Sciatic nerve (tissue), 1 donor: ENCODE measurements around a stretch of chr4.

GRCh38 chr4:145195492-145196136 lies 15.2 kb upstream of the OTUD4 start:
- PRO-cap = no peak

GRCh38 chr4:145524441-145525328 lies 43.0 kb downstream of the SMAD1 start:
- PRO-cap = no peak

- PRO-cap = no peak
Measured at GRCh38 chr4:145892043-145892611, 46.5 kb downstream of the ZNF827 start.

GRCh38 chr4:146522528-146522780 lies 714 bp upstream of the SLC10A7 start:
- PRO-cap = no peak

DNA sequence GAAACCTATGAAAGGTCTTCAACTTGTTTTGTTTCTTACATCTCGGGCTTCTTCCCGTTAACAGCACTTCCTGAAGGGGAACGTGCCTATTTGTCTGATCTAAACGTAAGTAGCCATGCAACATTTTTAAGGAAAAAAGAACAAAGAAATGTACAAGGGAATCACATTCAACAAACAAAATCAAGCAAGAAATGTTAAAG lies 111.9 kb upstream of the TTC29 start:
- PRO-cap = no peak

GRCh38 chr4:147479951-147480279 lies 982 bp upstream of the EDNRA start:
- PRO-cap = unidirectional peak, plus-strand start at chr4:147480006

DNA sequence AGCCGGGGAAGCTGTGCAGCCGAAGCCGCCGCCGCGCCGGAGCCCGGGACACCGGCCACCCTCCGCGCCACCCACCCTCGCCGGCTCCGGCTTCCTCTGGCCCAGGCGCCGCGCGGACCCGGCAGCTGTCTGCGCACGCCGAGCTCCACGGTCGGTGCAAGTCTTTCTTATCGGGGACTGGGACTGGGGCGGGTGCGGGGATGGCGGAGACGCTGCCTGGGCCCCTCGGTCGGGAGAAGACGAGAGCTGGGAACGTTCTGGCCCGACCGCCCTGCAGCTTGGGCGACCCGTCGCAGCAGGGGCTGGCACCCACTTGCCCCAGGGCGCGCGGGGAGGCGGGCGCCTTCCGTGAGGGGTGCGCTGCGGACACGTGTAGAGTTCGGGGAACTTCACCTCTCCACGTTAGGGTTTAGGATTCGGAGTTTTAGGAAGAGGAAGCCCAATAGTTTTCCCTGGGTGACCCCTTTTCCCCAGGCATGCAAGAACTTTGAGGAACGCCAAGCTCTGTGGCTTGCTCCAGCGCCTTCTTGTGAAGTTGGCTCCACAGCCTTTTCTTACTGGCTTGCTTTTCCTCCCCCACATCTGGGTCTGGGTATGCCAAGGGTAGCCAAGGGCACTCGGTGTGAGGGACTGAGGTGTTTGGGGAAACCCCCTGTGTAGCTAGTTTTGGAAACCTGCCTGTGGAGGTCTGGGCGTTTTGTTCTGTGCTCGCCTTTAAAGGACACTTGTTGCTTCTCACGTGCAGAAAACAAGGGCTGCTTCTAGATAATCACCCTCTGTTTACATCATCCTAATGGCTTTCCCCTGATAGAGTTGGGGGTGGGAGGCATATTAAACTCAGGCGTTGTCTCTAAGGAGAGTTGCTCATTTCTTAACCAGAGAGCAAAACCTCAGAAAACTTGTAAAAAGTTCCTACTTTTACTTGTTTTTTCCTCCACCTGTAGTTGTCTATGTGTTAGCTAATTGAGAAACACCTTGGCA lies 620 bp downstream of the EDNRA start:
- PRO-cap = bidirectional peak, plus-strand start at position 316 of the sequence, minus-strand start at position 98 of the sequence; unidirectional peak, minus-strand start at position 529 of the sequence

GRCh38 chr4:147539577-147539972 lies 58.7 kb downstream of the EDNRA start:
- PRO-cap = no peak

- PRO-cap = bidirectional peak, plus-strand start at chr4:147732715, minus-strand start at chr4:147732674
Measured at GRCh38 chr4:147732598-147733536, 979 bp downstream of the ARHGAP10 start.

DNA sequence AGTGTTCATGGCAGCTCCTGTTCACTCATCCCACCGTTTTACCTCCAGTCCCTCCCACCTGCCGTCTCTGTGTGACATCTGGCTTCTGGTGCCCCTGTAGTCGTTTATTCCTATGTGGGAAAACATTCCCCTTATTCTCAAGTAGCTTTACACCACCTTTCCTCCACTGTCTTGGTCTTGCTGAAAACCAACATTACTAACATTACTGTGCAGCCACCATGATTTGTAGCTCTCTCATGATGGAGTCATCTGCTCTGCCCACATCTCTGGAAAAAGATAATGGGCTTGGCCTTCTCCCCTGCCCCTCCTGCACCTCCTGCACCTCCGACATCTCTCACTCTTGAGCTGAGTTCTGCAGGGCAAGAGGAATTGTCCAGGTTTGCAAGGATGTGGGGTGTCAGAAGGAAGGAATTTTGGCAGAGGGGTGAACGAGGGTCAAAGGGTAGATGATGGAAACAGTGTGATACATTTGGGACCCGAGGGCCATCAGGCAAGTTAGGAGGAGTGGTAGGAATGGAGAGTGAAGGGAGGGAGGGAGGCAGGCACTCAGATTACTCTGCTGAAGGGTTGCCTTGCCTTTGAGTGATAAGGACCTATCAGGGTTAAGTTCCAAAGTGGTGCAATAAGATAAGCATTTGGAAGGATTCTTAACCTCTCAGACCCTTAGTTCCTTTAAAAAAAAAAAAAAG lies 190.0 kb downstream of the ARHGAP10 start:
- PRO-cap = no peak

- PRO-cap = no peak
Measured at GRCh38 chr4:148273414-148274032, 168.7 kb downstream of the NR3C2 start.

DNA sequence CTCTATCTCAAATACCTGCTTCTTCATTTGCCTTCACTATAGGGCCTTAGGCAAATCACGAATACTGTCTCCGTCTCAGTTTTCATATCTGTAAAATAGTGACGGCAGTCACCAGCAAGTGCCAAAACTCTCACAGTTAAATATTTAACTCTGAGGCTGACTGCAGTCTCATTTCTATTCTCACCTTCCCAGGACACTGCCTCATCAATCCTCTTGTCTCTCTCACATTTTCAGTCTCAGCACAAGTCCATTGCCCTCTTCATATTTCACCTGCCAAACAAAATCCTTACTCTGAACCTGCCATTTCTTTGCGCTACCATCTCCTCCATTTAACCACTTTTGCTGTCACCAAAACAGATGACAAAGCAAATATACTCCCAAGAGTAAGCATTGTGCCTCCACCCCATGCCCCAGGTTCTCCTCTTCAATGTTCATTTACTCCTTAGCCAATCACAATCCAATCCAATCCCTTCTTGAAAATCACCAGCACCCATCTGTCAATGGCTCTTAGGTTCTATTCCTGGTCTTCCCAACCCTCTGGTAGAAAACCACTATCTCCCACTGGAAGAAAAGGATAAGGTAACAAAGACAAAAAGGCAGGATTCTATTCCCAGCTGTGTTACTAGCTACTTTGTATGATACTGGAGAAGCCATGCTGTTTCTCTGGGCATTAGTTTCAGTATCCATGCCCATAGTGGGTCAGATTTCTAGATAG lies 16.3 kb downstream of the NR3C2 start:
- PRO-cap = no peak

GRCh38 chr4:148782191-148782650 lies 340.0 kb upstream of the NR3C2 start:
- PRO-cap = no peak

DNA sequence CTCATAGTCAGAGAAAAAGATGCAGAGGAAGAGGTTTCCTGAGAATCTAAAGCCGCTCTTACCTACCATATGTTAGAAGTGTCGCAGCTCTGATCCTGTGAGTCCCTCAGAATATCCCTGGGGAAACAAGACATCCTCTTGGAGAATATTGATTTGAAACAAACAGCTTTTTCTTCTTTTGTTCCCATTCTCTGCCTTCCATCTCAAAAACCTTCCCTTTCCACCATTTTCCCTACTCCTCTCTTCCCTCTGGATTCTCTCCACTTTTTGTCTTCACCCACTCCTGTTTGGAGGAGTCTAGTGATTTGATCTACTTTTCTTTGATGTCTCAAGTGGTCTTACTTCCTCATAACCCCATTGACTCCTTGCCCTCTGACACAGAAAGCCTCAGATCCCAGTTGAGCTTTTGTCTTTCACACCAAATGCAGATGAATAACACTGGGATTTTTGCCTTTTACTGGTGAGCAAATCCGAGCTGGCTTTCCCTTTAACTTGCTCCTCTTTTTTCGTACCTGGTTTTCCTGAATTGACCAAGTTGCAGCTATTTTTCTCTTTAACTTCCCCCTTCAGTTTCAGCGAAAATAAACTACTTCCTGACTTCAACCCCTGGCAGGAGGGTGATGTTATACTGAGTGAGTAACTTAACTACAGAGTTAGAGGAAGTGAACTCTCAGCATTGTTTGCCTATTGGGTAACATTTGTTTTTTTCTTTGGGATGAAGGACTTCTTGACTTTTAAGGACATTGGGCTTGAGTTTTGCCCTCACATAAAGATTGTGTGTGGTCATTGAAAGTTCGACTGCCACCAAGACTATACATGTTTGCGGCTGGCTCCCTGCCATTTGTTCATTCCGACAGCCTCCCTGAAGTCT lies 392.7 kb upstream of the NR3C2 start:
- PRO-cap = bidirectional peak, plus-strand start at position 786 of the sequence, minus-strand start at position 508 of the sequence

- PRO-cap = no peak
Measured at GRCh38 chr4:149404082-149404741, 411.4 kb downstream of the IQCM start.

DNA sequence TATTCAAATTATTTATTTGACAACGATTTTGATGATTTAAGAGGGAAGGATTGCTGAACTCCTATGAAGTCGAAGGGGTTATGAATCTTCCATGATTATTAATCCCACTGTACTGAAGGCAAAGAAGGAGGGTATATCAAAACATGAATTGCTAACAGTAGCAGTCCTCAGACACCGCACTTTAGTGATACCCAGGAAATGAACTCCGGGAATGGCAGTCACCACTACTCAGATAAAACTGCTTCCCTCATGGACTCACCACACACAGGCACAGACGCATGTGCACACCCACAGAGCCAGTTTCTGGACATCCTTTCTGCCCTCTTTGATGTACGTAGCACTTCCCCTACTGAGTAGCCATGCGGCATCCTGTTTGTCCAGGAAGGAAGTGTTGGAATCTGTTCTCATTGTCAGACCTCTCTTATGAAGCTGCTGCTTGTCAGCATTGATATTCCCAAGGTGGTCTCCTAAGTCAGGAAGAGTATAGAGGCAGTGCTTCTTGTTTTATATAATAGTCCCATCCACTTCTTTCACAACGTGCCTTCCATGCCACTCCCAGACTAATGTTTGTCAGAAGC lies 95.7 kb downstream of the DCLK2 start:
- PRO-cap = no peak

DNA sequence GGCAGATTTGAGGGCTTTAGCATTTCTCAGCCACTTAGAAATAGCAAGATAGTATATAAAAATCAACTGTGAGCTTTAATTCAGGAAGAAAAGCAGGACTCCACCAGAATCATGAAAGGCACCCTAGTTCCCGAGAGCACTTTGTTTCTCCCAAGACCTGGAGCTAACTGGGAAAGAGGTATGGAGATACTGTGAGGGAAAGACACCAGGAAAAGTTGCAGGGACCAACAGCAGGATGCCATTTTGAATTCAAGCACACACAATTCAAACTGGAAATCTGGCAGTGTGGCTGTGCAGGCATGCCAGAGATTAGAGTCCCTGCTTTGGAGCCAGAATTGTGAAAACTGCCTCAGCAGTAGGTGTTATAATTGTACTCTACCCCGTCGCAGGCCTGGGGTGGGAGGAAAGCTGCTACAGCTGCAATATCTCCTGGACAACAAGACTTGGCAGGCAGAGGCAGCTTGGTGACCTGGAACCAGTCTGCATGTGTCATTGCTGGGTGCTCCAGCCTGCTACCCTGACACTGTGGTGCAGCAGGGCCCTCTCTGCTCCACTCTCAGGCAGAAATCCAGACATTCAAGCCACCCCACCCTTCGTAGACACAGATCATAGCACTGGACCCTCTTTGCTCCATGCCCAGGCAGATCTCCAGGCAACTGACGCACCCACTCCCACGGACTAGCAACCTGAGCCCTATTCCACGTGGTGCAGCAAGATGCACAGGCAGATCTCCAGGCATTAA lies 140.8 kb downstream of the LRBA start:
- PRO-cap = no peak

GRCh38 chr4:151141785-151142249 lies 42.4 kb downstream of the RPS3A start:
- PRO-cap = no peak

GRCh38 chr4:151204797-151205853 lies 71.8 kb upstream of the PRSS48 start:
- PRO-cap = no peak

DNA sequence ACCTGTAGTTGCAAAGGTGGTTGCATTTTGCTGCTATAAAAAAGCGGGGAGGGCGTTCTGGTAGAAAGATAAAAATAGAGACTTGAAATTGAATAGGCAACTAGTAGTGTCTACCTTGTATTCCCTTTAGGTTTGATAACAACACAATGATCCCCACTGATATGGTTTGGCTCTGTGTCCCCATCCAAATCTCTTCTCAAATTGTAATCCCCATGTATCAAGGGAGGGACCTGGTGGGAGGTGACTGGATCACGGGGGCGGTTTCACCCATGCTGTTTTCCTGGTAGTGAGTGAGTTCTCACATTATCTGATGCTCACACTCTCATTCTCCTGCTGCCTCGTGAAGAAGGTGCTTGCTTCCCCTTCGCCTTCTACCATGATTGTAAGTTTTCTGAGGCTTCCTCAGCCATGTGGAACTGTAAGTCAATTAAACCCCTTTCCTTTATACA lies 6.5 kb upstream of the FHIP1A start:
- PRO-cap = no peak